Cardiac atrium fibroblast (primary cell): ENCODE results near the genes TMEM176A, KCNH2 and NOS3.

- RAMPAGE, long total RNA: no peak
These were observed 672 bp downstream of the GIMAP4 start for GRCh38 chr7:150567732-150568392.

GRCh38 chr7:150663820-150664428 lies 21.6 kb upstream of the GIMAP2 start:
- RAMPAGE, long total RNA: no peak

GRCh38 chr7:150668287-150668918 lies 17.1 kb upstream of the GIMAP2 start:
- RAMPAGE, long total RNA: no peak

- RAMPAGE, long total RNA: no peak
These were observed 8.5 kb upstream of the GIMAP2 start for GRCh38 chr7:150677049-150677288.

DNA sequence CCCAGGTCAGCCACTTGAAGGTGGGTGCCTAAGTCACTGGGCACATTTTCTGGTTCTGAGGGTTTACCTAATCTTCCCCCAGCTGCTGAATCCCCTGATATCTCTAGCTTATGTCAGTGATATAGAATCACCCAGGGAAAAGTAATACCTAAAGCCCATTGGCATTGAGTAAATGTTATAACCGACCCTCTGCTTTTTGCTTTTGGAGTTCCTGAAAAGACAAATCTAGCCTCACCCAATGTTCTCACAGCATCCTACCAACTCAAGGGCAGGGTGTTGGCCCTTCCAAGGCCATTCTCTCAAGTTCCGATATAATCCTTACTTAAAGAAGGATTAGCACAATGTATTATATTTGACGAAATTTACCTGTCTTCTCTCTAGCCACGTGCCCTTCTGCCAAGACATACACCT lies 2.1 kb downstream of the GIMAP1 start:
- RAMPAGE, long total RNA: no peak

- RAMPAGE, long total RNA: no peak
These were observed 2.8 kb downstream of the GIMAP5 start for GRCh38 chr7:150739908-150740478.

DNA sequence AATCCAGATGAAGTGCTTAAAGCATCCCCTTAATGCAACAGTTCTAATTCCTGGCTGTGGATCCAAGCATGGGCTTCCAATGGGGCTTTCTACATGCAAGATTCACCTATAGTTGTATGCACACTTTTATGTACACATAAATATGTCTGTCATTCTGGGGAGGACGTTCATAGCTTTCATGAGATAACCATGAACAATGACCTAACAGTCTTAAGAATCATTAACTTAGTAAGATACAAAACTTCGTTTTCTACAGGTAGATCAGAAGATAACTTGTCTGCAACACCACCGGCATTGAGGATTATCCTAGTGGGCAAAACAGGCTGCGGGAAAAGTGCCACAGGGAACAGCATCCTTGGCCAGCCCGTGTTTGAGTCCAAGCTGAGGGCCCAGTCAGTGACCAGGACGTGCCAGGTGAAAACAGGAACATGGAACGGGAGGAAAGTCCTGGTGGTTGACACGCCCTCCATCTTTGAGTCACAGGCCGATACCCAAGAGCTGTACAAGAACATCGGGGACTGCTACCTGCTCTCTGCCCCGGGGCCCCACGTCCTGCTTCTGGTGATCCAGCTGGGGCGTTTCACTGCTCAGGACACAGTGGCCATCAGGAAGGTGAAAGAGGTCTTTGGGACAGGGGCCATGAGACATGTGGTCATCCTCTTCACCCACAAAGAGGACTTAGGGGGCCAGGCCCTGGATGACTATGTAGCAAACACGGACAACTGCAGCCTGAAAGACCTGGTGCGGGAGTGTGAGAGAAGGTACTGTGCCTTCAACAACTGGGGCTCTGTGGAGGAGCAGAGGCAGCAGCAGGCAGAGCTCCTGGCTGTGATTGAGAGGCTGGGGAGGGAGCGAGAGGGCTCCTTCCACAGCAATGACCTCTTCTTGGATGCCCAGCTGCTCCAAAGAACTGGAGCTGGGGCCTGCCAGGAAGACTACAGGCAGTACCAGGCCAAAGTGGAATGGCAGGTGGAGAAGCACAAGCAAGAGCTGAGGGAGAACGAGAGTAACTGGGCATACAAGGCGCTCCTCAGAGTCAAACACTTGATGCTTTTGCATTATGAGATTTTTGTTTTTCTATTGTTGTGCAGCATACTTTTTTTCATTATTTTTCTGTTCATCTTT lies 5.1 kb downstream of the GIMAP5 start:
- RAMPAGE, long total RNA: no peak

- RAMPAGE, long total RNA: no peak
These were observed 11.1 kb downstream of the GIMAP5 start for GRCh38 chr7:150748282-150748785.

DNA sequence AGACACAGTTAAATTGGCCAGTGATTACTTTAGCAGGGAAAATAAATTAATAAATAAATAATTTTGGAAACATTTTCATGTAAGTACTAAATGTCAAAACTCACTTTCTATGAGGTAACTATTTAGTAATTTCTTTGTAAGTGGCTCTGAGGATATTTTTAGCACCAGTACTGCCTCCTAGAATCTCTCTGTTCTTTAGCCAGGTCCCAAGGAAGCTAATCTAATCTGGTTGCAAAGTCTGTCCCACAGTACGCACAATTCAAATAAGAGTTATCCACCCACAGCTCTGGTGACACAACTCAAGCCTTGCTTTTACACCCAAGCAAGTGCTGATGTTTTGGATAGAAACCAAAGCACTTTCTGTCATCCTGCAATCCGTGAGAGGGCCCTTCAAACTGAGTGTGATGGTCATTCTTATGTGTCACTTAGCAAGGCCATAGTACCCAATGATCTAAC lies 14.4 kb downstream of the GIMAP5 start:
- RAMPAGE, long total RNA: no peak

DNA sequence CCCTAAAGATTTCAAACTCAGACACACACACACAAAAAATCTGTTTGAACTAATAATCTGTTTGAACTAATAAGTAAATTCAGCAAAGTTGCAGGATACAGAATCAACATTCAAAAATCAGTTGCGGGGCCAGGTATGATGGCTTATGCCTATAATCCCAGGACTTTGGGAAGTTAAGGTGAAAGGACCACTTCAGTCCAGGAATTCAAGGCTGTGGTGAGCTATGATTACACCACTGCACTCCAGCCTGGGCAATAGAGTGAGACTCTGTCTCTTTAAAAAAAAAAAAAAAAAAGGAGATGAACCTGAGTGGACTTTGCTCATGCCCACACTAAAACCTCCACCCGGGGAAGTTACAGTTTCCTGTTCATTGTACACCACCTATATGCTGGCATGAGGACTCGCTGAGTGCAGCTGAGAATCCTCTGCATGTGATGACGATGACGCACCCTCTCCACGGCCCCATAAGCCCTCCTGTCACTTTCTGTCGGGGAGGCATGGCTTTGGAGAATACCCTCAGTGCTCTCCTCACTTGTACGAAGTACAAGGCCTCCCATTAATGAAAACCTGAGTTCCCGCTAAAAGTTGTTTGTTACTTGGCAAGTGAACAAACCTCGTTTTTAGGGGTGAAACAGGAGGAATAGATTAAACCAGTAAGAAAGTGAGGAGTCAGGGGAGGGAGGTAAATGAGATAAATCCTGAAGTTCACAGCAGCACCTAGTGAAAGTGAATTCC lies 16.0 kb downstream of the TMEM176B start:
- RAMPAGE, long total RNA: no peak

DNA sequence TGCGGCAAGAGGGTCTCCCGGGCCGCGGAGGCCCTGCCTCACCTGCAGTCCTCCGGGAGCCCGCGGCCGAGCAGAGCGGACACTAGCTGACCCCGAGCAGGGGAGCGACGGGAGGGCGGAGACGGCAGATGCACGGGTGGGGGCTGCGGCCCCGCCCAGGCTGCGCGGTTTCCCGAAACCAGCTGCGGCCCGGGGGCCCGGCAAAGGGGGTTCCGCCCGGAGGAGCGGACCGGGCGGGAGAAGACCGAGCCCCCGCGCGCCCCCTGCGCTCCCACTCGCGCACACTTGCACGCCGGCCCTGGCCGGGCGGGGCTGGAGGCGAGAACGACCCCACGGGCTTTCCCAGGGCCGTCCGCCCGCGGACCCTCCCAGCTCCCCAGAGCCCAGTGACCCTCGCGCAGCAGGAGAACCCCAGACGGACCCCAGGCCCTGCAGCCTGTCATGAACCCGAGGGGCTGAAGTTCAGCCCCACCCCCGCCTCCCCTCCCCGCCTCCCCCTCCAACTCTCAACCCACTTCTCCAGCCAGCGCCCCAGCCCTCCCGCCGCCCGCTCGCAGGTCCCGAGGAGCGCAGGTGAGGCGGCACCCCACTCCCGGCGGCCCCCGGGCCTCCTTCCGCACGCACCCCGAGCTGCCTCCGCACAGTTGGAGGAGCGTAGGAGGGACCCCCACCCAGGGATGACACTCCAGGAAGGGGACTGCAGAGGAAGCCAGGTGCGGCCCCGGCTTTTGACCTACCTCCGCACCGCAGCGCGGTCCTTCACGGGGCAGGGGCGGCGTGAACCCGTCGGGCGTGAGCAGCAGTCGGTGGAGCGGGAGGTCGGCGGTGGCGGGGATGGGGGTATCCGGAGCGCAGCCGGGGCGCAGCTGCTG lies at the start of gene TMEM176A:
TMEM176A (plus strand) TSS at position 514 of the 872 bp plus-strand sequence.
- RAMPAGE, long total RNA: no peak

- RAMPAGE, long total RNA: no peak
These were observed 22.9 kb downstream of the TMEM176A start for GRCh38 chr7:150823489-150823776.

GRCh38 chr7:150852696-150852977 lies 320 bp downstream of the AOC1 start:
- RAMPAGE, long total RNA: no peak

- RAMPAGE, long total RNA: no peak
These were observed 6.9 kb downstream of the KCNH2 start for GRCh38 chr7:150971095-150971698.

- RAMPAGE, long total RNA: no peak
These were observed 710 bp downstream of the KCNH2 start for GRCh38 chr7:150977145-150978077.

DNA sequence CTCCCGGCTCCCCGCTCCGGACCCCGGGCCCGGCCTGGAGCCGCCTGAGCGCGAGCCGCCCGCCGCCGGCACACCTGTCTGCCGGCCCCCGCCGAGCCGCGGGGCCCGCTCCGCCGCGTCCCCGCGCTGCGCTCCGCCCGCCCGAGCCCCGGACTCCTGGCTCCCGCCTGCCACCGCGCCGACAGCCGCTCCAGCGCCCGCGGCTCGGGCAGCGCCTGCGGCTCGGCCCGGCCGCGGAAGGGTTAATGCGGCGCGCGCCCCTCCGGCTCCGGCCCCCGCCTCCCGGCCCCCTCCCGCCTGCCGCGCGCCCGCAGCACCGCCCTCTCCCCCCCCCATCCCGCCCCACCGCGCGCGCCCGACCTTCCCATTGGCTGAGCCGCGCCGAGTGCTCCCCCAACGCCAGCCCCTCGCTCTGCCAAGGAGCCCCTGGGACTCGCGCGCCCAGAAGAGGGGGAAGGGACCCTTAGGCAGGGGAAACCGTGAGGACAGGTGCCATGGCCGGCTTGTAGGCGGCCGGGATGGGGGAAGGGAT lies at the start of gene KCNH2:
KCNH2 (minus strand) TSS at position 244 of the 532 bp plus-strand sequence.
- RAMPAGE, long total RNA: no peak

- RAMPAGE, long total RNA: no peak
These were observed 2.2 kb upstream of the NOS3 start for GRCh38 chr7:150988377-150989352.

DNA sequence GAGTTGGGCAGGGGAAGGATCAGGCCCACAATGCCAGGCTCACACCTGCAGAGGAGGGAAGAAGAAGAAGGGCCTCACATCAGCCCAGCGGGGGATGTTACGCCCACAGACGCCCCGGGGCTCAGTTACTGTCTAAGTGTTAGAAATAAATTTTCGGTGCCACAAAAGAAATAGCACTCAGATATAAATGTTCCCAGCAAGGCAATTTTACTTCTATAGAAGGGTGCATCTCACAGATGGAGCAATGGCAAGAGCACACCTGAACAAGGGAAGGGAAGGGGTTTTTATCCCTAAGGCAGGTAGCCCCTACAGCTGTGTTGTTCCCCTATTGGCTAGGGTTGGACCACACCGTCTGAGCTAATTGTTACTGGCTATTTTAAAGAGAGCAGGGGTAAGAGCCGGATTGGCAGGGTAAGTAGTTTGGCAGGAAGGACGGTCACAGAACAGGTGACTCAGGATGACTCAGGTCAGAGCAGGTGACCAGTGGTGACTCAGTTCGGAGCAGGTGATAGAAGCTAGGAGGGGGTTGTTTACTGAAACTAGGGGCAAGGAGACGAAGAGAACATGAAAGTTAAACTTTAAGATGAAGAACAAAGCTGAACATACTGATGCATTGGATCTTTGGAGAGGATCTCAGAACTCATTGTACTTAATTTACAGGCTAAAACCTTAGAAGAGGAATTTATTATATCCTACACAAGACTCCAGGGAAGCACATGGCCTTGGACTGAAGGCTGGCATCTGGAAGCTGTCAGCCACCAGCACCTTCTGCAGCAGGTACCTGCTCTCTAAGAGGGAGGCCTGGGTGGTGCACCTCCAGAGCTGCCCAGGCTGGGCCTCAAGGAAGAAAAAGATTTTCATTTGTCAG lies at the start of gene NOS3:
NOS3 (plus strand) TSS at position 494 of the 868 bp plus-strand sequence.
- RAMPAGE, long total RNA: no peak

- RAMPAGE, long total RNA: no peak
These were observed 15.5 kb downstream of the ATG9B start for GRCh38 chr7:151008506-151009515.

DNA sequence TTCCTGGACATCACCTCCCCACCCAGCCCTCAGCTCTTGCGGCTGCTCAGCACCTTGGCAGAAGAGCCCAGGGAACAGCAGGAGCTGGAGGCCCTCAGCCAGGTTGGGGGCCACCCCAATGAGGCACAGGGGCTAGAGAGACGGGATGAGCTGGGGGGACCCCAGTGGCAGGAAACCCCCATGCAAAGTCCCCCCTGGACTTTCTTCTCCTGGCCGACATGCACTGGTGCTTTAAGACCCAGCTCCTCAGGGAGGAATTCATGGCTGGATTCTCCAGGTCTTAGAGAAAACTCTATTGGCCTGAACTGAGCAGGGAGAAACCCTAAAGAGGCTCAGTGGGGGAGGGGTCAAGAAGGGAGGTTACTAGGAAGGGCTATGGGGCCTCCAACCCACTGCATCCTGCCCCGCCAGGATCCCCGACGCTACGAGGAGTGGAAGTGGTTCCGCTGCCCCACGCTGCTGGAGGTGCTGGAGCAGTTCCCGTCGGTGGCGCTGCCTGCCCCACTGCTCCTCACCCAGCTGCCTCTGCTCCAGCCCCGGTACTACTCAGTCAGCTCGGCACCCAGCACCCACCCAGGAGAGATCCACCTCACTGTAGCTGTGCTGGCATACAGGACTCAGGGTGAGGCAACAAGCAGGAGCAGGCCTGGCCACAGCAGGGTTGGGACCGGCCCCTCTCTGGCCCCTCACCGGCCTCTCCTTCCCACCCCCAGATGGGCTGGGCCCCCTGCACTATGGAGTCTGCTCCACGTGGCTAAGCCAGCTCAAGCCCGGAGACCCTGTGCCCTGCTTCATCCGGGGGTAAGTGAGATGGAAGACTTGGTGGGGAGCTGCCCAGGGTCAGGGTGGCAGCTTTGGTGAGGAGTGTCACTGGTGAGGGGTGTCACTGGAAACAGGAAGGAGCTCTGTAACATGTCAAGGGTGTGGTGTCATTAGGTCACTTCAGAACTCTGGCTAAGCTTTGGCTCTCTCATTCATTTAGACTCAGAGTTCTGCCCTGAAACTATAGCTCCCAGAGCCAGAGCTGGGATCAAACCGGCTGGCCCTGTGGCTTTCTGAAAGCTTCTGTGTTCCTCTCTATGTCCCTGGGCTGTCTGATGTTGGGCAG lies 13.8 kb downstream of the ATG9B start:
- RAMPAGE, long total RNA: no peak